ENCODE measurements around the gene TMEM128.

GRCh38 chr4:2945801-2946081, 11.1 kb upstream of the MFSD10 start:
- PRO-cap, 2 experiments = no peak in any of the 2 experiments

GRCh38 chr4:3123152-3123840, 48.8 kb downstream of the HTT start:
- PRO-cap, 2 experiments = no peak in any of the 2 experiments

DNA sequence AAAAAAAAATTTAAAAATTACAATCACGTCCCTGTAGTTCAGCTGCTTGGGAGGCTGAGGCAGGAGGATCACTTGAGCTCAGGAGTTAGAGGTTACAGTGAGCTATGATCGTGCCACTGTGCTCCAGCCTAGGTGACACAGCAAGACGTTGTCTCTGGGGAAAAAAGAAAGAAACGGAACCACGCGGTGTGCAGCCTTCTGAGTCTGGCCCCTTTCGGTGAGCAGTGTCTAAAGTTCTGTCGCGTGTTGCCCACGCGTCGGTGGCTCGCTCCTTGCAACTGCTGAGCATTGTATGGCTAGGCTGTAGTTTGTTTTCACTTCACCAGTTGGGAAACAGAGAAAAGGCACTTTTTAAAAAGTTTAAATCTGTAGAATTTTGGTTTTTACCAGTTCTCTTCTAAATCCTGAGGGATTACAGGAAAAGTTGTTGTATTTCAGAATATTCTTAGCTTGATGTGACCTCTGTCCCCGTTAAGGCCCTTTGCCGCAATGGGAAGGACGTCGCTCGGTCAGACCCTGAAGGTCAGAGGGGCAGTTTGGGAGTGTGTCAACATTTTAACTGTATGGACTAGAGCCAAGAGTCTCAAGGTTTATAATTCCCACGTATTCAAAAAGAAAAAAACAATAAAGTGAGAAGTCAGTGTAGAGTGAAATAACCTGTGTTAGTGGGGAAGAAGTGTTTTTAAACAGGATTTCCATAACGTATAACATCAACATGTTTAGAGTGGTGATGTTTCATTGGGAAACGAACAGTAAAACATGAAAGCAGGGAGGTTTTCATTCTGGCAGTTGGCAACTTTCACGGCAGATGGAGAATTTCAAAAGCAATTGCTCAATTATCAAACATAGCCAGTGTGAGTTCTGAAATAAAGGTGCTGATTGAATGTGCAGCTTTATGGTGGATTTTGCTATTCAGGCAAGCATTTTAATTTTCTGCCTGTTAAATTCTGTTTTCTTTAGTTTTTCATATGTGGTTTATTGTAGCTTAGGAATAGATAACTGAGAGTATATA, 45.8 kb upstream of the MSANTD1 start:
- PRO-cap, 2 experiments = no peak in any of the 2 experiments

GRCh38 chr4:3291534-3291955, 1.3 kb upstream of the RGS12 start:
- PRO-cap, 2 experiments = peak in 1 of 2 experiments; most common minus-strand start chr4:3291864 (in 1)

GRCh38 chr4:3320184-3321330, 27.7 kb downstream of the RGS12 start:
- PRO-cap, 2 experiments = no peak in any of the 2 experiments

GRCh38 chr4:3369626-3370559, 71.9 kb upstream of the HGFAC start:
- PRO-cap, 2 experiments = peak in 1 of 2 experiments; most common plus-strand start chr4:3370083 (in 1); most common minus-strand start chr4:3369762 (in 1)

- PRO-cap, 2 experiments = no peak in any of the 2 experiments
These were observed 2.0 kb downstream of the LRPAP1 start for GRCh38 chr4:3530258-3530603.

GRCh38 chr4:3631601-3632369, 99.6 kb upstream of the LRPAP1 start:
- PRO-cap, 2 experiments = no peak in any of the 2 experiments

- PRO-cap, 2 experiments = no peak in any of the 2 experiments
These were observed 14.0 kb downstream of the ADRA2C start for GRCh38 chr4:3780145-3780705.

DNA sequence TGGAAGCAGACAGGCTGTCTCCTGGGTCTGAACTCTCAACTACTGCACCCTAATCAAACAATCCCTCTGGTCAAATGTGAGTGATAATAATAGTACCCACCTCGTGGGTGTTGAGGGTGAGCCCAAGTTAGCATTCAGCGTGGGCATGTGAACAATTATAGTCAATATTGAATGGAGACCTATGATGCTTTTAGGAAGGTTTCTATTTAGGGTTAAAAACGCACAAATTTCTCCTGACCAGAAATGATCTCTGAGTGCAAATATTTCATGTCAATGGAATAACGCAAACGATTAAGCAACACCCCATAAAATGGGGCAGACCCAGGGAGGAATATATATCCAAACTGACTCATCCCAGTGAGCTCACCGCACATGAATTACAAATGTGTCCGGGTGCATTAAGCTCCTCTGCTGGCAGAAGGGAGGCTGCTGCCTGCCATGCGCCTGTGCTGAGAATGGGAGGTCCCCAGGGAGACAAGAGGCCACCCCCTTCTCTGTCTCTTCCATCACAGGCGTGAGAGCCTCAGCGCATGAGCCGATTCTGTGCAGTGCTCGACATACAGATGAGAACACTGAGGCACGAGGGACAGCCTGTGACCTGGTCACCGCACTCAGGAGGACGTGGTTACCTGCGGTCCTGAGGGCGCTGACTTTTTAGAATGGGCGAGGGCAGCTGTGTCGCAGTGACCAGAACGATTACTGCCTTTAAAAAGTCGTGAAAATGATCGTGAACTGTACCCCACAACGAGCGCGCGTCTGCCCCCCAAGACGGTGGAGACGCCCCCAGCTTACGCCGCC, 188.3 kb downstream of the ADRA2C start:
- PRO-cap, 2 experiments = peak in 1 of 2 experiments; most common plus-strand start position 506 of the sequence (in 1); most common minus-strand start position 410 of the sequence (in 1)

DNA sequence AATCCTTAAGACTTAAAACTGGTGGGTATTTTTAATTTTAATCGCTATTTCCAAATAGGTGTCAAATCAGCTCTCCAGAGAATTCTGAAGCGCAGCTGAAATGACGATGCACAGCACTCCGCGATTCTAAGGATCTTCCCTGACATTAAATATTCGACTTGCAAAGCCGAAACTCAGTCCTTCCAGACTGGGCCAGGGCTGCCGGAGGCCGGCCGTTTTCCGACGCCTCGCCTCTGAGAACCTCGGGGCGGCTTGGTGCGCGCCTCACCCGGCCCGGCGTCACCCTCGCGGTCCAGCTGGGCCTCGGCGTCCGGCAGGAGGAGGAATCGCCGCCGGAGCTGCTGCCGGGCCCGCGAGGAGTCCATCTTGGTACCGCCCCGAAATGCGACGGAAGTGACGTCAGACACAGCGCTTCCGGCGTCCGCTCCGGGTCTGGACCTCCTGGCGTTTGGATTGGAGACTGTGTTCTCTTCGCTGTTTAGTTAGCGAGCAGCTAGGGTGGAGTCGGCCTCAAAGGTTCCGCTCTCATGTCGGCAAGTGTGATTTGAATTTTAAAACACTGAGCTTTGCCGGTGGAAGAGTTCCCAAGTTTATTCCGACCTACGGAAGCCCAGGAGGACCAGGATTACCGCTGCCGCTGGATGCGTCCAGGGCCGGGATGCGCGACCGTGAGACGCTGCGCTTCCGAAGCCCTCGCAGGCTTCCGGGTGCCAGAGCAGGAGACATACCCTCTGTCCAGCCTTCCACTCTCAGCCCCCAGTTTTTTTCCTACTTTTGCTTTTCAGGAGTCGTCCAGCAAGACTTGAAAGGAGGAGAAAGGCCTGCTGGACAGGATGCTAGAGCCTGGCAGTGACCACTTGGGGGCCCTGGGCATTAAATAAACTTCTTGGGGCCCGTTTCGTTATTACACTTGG, at the start of gene TMEM128:
TMEM128 (minus strand) TSS at position 386 of the 914 bp plus-strand sequence.
- PRO-cap, 2 experiments = peak in 1 of 2 experiments; most common plus-strand start position 481 of the sequence (in 1); most common minus-strand start position 384 of the sequence (in 1)

- PRO-cap, 2 experiments = no peak in any of the 2 experiments
These were observed 8.2 kb downstream of the LYAR start for GRCh38 chr4:4281653-4282272.

GRCh38 chr4:4480728-4481579, 60.9 kb downstream of the STX18 start:
- PRO-cap, 2 experiments = peak in 1 of 2 experiments; most common plus-strand start chr4:4481191 (in 1); most common minus-strand start chr4:4480991 (in 1)

GRCh38 chr4:4667045-4668046, 125.5 kb upstream of the STX18 start:
- PRO-cap, 2 experiments = no peak in any of the 2 experiments

DNA sequence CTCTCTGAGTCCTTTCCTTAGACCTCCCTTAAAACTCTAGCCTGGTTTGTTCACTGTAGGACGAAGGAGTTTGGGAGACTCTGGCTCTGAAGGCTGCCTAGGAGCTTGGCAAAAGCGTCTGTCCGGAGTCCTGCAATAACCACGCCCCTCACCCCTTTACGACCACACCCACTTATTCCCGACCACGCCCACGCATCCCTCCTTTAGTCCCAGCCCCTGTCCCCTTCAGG, 131.0 kb upstream of the STX18 start:
- PRO-cap, 2 experiments = no peak in any of the 2 experiments

DNA sequence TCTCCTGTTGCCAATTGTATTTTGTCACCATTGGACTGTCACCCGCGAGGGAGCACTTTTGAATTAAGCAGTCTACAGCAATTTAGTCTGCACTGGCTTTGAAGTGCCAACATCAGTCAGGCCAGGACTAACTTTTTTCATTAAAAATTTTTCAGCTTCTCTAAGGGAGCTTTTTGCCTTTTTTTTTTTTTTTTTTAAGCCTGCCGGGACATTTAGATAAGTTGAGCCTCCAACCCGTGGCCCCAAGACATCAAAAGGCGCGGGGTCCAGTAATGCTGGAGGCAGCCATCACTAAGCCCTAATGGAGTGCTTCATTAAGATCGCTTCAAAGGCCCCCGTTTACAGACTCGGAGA, 98.2 kb upstream of the MSX1 start:
- PRO-cap, 2 experiments = no peak in any of the 2 experiments

DNA sequence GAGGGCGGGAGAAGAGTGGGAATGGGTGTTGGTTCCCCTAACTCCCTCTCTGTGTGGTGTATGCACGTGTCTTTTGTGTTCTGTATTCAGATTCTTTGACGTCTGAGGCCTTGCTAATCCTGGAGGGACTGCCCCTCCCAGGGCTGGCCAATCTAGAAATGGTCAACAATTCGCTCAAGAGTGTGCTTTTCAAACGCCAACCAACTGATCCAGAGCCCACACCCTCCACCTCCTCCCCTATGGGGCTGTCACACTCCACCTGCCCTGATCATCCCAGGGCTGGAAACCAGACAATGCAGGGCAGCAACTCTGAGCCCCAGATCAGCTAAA, 37.3 kb downstream of the CYTL1 start:
- PRO-cap, 2 experiments = no peak in any of the 2 experiments

DNA sequence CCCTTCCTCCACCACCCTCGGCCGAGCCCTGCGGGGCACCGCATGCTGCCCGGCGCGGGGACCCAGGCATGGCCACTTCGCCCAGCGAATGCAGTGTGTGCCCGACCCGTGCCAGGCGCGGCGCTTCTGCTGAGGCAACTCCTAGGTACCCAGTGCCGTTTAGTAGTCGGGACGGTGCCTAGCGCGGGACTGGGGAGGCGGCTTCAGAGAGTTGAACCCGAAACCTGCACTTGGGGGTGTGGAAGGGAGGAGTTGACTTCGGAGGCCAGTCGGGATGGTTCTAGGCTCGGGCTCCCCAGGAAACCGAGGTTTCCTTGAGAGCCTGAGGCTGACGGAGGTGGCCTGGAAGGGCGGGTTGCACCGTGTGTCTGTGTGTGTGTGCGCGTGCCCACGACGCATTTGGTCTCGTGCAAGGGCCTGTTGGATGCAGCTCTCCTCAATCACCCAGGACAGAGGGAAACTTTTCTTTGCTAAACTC, 717 bp downstream of the STK32B start:
- PRO-cap, 2 experiments = no peak in any of the 2 experiments

DNA sequence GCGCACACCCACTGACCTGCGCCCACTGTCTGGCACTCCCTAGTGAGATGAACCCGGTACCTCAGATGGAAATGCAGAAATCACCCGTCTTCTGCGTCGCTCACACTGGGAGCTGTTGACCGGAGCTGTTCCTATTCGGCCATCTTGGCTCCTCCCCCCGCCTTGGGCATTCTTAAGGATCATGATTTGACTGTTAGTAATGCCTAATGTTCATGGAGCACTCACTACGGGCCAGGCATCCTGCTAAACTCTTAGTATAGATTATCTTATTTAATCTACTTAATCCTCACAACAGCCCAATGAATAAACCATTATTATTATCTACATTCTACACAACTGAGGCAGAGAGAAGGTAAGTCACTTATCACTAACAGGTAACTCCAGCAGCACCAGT, 263.9 kb downstream of the EVC2 start:
- PRO-cap, 2 experiments = no peak in any of the 2 experiments

DNA sequence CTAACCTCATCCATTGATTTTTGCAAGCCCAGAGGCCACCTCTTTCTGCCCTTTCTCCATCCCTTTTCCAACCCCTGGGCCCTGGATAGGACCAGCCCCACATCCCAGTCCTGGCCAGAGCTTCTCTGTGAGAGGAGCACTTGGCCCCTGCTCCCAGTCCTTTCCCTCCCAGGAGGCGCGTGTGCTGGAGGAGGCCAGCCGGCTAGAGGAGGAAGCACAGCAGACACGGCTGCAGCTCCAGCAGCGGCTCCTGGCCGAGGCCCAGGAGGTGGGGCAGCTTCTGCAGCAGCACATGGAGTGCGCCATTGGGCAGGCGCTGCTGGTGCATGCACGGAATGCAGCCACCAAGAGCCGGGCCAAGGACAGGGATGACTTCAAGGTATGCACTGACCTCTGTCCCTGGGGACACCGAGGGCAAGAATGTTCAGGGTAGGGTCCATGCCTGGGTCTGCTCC, 87.4 kb downstream of the EVC start:
- PRO-cap, 2 experiments = no peak in any of the 2 experiments